ENCODE results near the gene PARP1.

- PRO-cap = no peak
Measured at GRCh38 chr1:226075917-226076239, 13.4 kb downstream of the H3-3A start.

- PRO-cap = no peak
Measured at GRCh38 chr1:226154423-226155087, 32.0 kb downstream of the ACBD3 start.

DNA sequence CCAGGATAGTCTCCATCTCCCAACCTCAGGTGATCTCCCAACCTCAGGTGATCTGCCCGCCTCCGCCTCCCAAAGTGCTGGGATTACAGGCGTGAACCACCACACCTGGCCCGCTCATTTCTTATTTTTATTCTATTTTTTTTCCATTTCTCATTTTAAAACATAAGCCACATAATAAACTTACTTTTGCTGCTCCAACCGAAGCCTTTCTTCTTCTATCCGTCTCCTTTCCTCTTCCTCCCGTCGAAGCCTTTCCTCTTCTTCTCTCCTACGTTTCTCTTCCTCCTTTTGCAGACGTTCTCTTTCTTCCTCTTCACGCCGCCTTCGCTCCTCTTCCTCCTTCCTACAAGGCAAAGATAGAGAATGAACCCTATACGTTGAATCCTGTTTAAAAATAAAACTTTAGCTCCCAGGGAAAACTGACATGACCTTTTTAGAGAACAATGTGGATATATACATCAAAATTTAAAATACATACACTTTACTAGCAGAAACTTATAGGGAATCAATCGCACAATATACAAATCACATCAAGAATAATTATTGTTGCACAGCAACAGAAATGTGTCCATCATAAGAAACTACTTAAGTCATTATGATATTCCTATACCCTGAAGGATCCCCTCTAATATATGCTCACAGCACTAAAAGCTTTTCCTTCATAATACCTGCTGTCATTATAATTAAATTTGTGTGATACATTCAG lies 25.0 kb downstream of the ACBD3 start:
- PRO-cap = no peak

DNA sequence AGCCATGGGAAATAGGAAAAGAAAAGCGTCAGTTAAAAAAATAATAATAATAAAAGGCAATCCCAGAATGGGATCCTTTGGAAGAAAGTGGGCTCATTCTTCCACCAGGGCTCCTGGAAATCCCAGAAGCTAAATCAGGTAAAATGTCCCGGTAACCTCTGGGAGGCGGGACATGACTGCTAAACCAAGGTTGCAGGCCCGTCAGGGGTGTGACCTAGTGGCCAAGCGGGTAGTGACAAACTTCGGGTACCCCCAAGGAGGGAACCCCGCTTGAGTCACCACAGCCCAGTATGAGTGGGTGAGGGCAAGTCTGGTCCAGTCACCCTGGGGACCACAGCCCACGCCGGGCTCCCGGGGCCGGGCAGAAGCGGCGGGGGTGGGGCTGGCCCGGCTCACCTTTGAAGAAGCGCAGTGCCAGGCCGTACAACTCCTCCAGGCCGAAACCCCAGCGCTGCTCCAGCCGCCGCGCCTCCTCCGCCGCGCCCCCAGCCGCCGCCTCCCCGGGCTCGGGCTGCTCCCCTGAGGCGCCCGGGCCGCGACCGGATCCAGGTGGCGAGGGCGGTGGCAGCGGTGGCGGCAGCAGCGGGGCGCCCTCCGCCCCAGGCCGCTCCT lies 441 bp downstream of the ACBD3 start:
- PRO-cap = no peak

GRCh38 chr1:226309603-226310449 lies 862 bp upstream of the LIN9 start:
- PRO-cap = bidirectional peak, plus-strand start at chr1:226309748, minus-strand start at chr1:226309761

- PRO-cap = bidirectional peak, plus-strand start at chr1:226407802, minus-strand start at chr1:226407686; bidirectional peak, plus-strand start at chr1:226408392, minus-strand start at chr1:226408079
Measured at GRCh38 chr1:226407447-226408706, at the start of gene PARP1. PARP1 (minus strand) TSS chr1:226408093.

DNA sequence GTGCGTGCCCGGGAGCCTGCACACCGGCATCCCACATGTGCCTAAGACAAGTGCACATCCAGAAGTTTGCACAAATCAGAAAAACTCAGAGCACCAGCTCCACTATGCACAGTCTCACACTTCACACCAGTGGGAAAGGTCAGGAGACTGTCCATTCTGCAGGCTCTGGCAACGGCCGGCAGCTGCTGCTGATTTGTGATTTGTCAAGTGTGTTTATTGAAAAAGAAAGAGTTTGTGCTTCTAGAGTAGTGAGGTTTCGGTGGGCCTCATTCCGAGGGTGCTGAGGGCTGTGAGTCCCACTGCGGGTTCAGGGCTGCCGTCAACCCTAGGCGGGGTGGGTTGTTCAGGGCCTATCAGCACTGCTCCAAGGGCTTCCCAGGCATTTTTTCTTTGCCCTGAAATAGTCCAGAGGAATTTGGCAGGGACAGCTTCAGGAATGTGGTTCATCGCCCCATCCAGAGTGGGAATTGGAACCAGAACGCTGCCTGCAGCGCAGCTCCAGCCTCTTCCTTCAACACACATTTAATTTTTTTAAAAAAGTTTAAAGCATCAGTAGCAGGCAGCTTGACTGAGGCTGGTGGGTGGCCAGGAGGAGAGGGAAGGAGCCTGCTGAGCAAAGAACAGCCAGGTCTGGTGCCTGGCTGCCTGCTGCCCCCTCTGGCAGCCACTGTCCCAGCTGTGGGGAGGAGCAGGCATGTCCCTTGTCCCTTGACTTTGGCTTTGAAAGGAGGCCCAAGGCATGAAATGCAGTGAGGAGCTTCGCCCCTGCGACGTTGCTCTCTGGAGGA lies 19.6 kb downstream of the STUM start:
- PRO-cap = no peak

GRCh38 chr1:226626332-226627105 lies 78.0 kb downstream of the STUM start:
- PRO-cap = no peak

- PRO-cap = no peak
Measured at GRCh38 chr1:226658068-226659363, 80.6 kb downstream of the ITPKB start.

GRCh38 chr1:226661556-226662373 lies 77.3 kb downstream of the ITPKB start:
- PRO-cap = no peak

- PRO-cap = no peak
Measured at GRCh38 chr1:226685123-226685885, 53.8 kb downstream of the ITPKB start.

- PRO-cap = no peak
Measured at GRCh38 chr1:226696772-226697737, 42.0 kb downstream of the ITPKB start.

DNA sequence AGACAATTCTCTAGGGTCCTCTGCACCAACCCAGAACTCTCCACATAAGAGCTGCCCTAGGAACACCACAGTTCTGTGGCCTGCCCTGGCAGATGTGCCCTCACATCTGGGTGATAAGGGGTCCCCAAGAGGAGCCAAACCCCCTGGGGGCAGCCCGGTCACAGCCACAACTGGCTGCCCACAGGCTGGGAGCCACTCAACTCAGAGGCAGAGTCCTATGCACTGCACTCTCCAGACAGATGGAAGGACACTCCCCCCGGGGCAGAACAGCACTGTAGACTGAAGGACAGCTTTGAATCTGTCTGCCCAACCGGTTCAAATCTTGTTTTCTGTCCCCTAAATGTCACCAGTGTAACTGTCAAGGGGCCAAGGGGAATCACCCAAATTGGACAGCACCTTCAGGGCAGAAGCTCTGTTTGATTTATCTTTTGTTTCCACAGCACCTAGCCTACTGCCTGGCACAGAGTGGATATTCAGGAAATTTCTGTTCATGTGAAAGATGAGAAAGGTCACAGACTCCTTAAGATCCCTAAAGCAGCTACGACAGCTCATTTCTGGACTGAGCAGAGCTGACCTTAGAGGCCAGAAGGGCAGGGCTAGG lies 41.2 kb downstream of the ITPKB start:
- PRO-cap = no peak

DNA sequence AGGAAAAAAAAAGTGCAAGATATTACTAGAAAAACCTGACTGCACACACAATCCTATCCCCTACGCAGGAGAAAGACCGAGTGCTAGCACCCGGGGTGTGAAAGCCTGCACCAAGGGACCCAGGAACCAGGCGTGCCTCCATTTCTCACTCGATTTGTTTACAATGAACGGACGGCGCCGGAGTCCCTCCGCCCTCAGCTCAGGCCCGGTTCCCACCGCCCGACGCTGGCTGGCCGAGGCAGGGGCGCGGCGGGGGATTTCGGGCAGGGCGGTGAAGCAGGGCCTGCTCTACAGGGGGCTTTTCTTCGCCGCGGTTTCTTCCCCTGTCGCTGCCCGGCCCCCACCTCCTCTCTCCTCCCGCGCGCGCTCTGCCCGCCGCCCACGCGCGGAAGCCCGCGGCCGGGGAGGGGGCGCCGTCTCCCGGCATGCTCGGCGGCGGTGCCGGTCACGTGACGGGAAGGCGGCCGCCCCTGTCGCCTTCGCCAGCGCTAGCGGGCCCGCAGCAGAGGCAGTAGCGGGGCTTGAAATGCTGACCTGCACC lies 35.8 kb downstream of the ITPKB start:
- PRO-cap = bidirectional peak, plus-strand start at position 228 of the sequence, minus-strand start outside the sequence; bidirectional peak, plus-strand start at position 454 of the sequence, minus-strand start at position 348 of the sequence

- PRO-cap = no peak
Measured at GRCh38 chr1:226730470-226731344, 8.4 kb downstream of the ITPKB start.

DNA sequence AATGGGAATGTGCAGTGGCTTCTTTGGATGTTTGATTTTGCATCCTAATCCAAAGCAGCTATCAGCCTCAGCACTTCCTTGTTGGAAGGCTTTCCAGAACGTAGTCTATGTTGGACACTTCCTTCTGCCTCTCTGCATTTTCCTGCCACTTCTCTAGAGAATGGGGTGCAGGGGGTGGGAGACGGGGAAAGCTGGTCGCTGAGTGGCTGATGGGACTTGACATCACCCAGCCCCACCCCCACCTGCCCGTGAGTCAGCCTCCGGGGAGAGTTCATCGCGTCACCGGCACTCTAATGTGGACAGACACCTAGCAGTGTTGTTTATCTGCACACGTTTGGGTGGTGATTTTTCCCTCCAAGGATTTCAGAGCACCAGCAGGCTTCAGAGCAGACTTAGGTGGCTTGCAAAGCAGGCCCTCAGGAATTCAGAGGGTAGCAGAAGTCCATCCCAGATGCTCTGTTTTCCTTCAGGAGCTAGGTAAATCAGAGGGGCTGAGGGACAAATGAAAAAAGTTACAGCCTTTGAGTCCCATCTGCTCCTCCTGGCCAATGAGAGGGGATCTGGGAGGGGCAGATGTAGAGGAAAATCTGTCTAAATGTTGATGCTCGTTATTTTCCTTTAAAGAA lies 5.6 kb downstream of the PSEN2 start:
- PRO-cap = no peak

DNA sequence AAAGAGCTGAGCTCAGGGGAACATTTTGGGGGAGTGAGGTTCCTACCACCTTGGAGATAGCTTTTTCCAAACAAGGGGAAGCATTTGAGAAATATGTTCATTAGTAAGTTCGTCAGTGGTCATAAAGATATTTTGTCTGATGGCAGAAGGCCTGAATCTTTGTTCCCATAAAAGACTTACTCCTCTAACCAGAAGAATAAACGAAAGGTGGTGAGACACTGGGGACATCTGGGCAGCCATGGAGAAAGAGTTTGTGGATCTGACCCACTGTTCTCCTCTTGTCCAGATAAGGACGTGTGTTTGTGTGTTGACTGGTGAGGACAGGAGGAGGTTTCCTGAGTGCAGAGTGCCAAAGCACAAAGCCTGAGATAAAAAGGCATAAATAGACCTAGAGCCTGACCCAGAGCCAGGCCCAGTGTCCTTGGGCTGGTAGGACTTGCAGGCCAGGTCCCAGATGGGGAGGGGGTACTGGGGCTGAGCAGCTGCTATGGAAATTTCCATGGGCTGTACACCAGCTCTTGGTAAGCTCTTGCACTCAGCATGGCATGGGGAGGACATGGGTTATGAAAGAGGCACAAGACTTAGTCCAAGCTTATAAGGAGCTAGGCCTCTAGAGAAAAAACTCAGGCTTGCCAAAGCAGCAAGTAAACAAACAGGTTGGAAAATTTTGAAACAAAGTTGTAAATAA lies 19.7 kb upstream of the COQ8A start:
- PRO-cap = no peak

GRCh38 chr1:226963877-226964093 lies 23.7 kb downstream of the COQ8A start:
- PRO-cap = no peak

DNA sequence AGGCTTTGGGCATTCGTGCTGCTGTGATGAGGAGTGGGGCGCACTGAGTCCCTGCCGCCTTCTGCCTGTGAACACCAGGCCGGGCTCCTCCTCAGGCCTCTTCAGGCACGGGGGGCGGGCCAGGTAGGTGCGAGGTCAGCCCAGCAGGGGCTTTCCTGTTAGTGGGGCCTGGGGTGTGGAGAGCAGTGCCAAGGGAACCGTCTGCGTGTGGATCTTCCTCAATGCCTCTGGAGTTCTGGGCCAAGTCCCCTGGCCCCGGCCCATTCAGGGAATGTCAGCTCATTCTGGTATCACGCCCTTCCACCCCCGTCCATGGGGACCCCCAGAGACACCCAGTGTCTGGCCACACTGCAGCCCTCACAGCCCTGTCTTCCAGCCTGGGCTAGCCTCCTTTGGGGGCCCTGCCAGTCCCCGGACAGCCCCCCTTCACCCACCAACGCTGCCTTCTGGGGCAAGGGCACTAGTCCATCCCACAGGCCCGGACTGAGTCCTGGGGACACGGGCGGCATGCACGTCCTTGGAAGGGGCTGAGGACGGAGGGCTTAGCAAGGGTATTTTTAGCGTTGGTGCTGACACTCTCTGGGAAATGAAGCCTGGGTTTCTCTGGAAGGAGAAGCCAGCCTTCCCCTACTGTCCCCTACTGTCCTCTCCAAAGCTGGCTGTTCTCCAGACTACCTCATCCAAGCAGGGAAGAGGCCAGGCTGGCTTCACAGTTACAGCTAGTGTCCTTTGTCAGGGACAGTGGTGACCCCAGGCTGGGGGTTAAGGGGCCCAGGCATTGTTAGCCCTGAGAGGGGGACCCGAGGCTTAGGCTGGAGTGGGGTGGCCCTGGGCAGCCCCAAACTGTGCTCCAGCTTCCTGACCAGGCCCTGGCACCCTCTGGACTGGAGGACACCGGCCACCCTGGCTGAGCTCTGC lies 39.4 kb downstream of the COQ8A start:
- PRO-cap = no peak

DNA sequence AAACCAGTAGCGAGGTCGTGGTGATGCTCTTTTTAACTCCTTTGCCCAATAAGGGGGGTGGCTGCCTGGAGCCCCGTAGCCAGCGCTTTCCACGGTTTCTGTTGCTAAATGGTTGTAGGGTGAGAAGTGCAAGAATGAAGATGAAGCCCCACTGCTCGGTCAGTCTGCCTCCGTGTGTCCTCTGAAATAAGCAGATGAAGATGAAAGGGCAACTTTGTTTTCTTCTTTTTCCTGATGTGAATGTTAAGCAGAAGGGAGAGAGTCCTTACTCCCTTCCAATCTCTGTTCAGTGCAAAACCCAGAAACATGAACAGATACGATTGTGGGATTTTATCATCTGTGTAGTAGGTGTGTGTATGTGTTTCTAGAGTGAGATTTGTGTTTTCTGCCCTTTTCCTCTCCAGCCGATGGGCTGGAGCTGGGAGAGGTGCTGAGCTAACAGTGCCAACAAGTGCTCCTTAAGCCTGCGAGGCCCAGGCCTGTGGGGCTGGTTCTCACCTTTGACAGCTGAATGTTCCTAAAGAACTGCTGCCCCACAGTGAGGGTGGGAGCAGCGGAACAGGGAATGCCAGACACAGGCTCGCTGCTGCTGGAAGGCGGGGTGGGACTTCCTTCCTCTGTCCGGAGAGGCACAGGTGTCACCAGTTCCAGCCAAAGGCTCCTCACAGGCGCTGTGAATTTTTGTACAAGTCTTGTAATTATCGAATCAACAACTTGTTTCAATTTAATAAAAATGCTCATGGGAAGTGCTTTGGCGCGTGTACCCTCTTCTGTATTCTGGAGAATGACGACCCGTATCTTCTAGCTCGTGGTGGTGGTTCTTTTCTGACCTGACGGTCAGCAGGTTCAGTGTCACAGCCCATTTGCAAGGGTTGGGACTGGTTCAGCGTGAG lies 46.9 kb downstream of the COQ8A start:
- PRO-cap = no peak

Data from ReNcell CX (cell line).